Breast (tissue), 4 donors: Measurements from ENCODE around the genes STEAP3 and DBI.

GRCh38 chr2:113886327-113887113, 3.4 kb upstream of the ACTR3 start:
- PRO-cap, 3 experiments, result no peak in any of the 3 experiments
- RRBS, result no CpG with 5 or more reads among the region's 4 CpGs

DNA sequence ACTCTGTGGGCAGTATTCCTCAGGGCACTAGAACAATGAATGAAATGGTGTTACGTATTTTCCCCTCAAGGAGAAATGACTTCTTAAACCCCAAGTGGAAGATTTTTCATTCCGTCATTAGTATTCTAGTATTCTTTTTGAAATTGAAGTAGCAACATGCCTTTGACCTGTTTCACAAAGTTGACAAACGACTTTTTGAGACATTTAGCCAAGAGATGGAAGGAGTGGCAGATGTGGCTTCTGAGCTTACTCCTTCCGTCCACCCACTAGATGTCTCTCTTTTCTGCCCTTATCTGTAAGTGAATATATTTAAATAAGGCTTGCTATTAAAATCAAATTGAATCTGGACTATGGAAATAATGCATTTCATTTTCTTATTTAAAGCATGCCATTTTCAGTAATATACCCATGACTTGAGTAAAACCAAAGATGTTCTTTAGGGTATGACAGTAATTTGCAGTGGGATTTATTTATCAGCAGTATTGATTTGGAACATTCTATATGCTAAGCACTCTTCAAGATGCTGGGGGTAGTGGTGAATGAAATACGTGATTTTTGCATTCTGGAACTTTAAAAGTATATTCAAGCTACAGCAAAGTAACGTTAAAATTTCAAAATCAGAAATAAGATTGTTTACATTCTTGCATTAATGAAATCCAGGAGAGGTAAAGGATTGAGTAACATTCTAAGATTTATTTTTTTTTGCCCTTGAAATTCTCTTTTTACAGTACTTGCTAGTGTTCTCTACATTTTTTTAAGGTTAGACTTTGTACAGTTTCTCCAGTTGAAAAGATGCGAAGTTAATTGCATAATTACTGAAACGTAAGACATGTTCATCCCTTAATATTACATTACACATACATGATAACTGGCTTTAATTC, 74.3 kb downstream of the ACTR3 start:
- PRO-cap, 3 experiments, result no peak in any of the 3 experiments
- RRBS, result no CpG with 5 or more reads among the region's 8 CpGs

DNA sequence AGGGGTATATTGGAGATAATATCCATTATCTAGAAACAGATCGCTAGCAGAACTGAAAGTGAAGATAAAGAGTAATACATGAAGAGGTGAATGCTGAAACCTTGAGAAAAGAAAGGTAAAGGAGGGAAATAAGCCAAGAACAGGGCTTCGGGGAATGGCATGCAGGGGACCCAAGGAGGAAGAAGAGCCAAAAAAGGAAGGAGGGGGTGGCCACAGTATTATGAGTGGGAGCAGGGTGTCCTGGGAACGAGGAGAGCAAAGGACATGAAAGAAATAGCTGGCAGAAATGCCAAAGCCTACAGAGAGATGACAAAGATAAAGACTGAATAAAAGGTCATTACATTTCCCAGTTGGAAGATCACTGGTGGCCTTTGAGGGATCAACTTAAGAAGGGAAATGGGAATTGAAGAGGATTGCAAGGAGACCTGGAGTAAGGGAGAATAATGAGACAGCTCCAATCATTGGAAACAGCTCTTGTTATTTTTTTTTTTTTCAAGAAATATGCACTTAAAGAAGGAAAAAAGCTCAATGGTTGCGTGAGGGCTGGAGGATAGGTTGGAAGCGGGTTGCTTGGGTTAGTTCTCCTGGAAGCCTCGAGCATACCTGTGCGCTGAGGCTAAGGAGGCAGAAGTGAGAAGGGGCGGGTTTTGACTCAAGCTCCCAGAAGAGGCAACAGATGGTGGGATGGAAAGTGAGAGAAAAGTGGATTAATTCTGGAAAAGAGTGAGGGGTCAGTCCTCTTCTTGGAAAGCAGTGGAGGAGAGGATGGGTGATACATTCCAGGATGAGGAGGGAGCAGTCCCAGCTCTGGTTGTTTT, 83.1 kb downstream of the ACTR3 start:
- PRO-cap, 3 experiments, result no peak in any of the 3 experiments
- RRBS, result no CpG with 5 or more reads among the region's 8 CpGs

DNA sequence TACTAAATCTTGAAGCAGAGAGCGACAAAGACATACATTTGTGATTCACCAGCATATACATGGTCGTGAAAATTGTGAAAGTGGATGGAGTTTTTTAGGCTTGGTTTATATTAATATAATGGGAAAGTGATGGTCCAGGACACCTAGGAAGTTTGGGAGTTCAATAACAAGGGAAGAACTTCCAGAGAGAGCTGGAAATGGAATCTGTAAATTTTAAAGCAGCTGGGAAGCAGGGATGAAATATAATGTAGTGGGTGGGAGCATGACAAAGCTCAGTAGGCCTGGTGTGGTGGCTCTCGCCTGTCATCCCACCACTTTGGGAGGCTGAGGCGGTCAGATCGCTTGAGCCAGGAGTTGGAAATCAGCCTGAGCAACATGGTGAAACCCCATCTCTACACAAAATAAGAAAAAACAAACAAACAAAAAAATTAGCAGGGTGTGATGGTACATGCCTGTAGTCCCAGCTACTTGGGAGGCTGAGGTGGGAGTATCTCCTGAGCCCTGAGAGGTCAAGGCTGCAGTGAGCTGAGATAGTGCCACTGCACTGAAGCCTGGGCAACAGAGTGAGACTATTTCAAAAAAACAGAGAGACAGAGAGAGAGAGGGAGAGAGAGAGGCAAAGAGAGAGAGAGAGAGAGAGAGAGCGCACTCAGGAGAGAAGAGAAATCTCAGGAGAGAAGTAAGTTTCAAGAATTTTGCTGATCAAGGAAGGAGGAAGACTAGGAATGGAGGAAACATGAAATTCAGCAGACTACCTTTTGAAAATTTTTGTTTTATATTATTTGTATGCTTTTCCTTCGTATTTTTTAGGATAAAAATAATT, 745.2 kb downstream of the DPP10 start:
- PRO-cap, 3 experiments, result no peak in any of the 3 experiments
- RRBS, result no CpG with 5 or more reads among the region's 7 CpGs

GRCh38 chr2:116135238-116135574, 1679.3 kb upstream of the DDX18 start:
- PRO-cap, 3 experiments, result no peak in any of the 3 experiments
- RRBS, result no CpG with 5 or more reads among the region's 2 CpGs

DNA sequence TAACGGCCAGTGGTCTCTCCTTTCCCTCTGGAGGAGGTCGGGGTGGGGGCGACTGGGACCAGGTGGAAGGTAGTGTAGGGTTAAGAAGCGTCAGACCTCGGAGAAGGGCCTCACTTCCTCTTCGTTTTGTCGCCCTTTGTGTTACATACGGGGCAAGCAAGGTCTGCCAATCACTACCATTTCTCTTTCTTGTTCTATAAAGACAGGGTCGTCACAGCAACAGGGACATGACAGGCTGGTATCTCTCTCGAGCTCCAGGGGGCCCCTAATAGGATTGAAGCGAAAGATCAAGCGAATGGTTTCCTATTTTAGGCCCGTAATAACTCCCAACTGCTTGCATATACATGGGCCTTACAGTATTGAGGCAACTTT, 136.7 kb downstream of the INSIG2 start:
- PRO-cap, 3 experiments, result no peak in any of the 3 experiments
- RRBS, result no CpG with 5 or more reads among the region's 13 CpGs

GRCh38 chr2:118844940-118845392, 2.5 kb downstream of the EN1 start:
- PRO-cap, 3 experiments, result peak in 1 of 3 experiments; most common plus-strand start chr2:118845334 (in 1)
- RRBS, result 9% methylated on average over 13 of the region's 34 CpGs

GRCh38 chr2:118852524-118853120, 5.2 kb upstream of the EN1 start:
- PRO-cap, 3 experiments, result no peak in any of the 3 experiments
- RRBS, result 22% methylated on average over 15 of the region's 33 CpGs

GRCh38 chr2:119223280-119224184, at the start of gene STEAP3:
TSS of gene STEAP3 (plus strand) at chr2:119223834.
- PRO-cap, 3 experiments, result peak in 2 of 3 experiments; most common plus-strand start chr2:119223853 (in 2); most common minus-strand start chr2:119223587 (in 2)
- RRBS, result 6% methylated on average over 38 of the region's 85 CpGs

DNA sequence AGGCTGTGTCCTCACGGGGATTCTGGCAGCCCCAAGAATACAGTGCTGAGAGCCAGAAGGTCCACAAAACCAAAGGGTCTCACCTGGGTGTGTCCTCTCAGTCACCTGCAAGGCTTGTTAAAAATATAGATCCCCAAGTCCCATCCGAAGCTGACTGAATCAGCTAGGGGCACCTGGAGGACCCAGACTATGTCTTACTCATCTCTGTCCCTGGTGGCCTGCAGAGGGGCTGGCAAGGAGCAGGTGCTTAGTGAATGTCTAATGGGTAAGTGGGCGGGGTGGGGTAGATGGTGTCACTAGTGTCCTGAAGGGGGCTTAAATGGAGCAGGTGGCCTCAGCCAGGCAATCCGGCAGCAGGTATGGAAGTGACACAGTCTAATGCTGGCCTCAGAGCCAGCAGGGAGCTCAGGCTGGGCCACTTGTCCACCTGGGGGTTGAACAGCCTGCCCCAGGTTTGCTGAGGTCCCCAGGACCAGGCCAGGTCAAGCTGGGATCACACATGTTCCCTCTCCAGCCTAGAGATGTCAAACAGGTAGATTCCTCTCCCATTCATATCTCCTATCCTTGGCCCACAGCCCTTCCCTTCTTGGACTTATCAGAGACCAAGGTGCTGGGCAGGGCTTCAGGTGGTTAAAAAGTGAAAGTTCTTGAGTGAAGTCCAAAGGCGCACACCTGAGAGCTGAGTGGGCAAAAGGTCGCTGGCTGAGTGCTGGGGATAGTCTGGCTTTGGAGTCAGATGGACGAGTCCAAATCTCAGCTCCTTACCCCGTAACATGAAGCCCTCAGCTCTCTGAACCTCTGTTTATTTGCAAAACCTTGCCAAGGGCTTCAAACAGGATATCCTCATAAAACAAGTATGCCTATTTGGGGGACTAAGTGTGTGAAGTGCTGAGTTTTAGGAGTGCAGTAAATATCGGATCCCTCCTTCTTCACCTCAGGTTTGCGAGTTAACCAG, 1.7 kb downstream of the STEAP3 start:
- PRO-cap, 3 experiments, result no peak in any of the 3 experiments
- RRBS, result no CpG with 5 or more reads among the region's 10 CpGs

- PRO-cap, 3 experiments, result no peak in any of the 3 experiments
- RRBS, result no CpG with 5 or more reads among the region's 11 CpGs
These were observed 28.9 kb downstream of the STEAP3 start for GRCh38 chr2:119252241-119253322.

DNA sequence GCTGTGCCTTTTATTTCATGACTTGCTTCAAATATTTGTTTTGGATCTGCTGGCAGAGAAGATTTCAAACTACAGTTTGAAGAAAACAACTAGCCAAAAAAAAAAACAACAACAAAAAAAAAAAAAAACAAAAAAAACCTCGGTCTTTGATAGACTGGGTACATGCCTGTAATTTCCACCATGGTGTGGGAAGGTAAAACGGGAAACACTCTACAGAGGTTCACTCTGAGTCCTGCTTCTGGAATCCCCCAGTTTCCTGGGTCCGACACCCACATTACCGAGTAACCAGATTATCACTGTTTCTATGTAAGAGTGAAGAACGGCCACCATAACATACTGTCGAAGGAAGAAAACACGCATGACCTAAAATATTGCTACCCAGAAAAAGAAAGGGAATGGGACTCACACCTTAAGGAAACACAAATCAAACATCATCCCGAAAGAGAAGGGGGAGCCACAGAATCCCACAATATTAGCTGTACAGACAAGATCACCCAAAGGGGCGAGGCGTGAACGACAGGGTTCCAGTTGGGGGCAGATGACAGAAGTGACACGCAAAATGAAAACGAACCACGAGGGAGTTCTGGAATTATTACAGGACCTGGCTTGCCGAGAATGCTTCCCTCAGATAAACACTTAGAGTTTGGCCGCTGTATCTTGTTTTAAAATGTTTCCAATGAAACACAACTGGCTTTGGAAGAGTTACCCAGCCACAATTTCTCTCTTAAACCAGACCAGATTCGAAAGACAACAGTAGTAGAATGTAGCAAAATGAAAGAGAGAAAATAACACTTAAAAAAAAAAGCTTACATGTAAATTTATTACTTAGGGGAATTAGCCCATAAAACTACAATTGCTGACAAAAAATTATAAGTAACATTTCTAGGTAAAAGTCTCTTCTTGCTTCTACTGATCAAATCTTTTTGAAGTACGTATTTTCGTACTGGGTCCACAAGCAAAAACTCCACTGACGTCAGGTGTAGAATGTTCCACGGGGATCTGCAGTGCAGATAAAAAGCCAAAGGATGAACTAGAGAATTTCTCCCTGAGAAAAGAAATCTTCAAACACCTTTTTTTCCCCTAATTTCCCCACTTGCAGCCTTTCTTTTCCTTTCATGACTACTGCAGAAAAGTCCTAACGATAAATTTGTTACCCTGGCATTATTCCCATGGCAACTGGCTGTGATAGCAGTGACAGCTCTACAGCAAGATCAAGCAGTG, 60.4 kb downstream of the C2orf76 start:
- PRO-cap, 3 experiments, result no peak in any of the 3 experiments
- RRBS, result no CpG with 5 or more reads among the region's 22 CpGs

GRCh38 chr2:119366907-119367982, at the start of gene DBI:
TSS of gene DBI (plus strand) at chr2:119366977.
- PRO-cap, 3 experiments, result peak in 3 of 3 experiments; most common plus-strand start chr2:119366991 (in 2); most common minus-strand start chr2:119367559 (in 2)
- RRBS, result 2% methylated on average over 20 of the region's 69 CpGs

GRCh38 chr2:119523153-119523772, 1.0 kb downstream of the SCTR start:
- PRO-cap, 3 experiments, result no peak in any of the 3 experiments
- RRBS, result no CpG with 5 or more reads among the region's 17 CpGs

DNA sequence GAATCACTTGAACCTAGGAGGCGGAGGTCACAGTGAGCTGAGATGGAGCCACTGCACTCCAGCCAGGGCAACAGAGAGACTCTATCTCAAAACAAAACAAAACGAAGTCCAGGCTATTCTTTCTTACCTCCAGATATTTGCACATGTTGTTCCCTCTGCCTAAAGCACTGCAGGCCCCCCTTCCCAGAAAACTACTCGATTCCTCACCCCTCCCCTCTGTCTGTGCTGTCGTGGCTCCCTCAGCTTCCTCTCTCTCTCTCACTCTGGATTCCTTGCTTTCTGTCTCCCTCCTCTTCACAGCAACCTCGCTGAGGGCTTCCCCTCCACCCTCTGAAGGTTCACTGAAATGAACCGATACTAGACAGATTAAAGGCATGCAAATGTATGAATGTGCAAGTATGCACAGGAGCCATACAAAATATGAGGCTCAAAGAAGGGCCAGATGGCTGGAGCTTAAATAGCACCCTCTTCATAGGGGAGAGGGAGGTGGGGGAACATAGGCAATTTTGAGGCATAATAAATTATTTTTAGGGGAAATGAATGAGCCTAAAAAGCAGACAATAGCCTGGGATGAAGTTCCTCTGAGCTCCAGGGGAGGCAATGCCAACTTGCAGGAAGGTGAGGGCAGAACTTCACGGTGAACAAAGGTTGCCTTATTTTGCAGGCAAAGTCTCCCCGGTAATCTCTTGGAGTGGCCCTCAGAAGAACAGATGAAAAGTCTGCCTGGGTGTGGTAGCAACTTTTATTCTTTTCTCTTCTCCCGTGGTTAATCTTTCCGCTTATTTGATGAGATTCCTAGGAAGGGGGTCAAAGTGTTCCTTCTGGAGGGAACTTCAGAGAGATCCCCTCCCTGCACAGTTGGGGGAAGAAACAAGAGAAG, 18.7 kb downstream of the TMEM177 start:
- PRO-cap, 3 experiments, result no peak in any of the 3 experiments
- RRBS, result no CpG with 5 or more reads among the region's 10 CpGs

- PRO-cap, 3 experiments, result no peak in any of the 3 experiments
- RRBS, result no CpG with 5 or more reads among the region's 5 CpGs
These were observed 1.7 kb downstream of the EPB41L5 start for GRCh38 chr2:120014461-120015004.

DNA sequence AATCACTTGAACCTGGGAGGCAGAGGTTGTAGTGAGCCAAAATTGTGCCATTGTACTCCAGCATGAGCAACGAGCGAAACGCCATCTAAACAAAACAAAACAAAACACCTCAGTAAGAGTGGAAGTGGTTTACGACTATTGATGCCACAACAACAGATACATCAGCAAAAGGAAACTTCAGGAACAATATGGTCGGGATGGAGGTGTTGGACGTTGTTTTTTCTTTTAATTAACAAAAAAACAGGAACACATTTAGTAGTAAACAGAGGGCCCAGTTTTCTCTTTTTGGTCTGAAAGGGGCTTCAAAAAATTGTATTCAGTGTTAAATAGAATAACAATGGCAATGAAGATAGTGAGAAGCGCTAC, 9.8 kb upstream of the TMEM185B start:
- PRO-cap, 3 experiments, result no peak in any of the 3 experiments
- RRBS, result no CpG with 5 or more reads among the region's 7 CpGs

DNA sequence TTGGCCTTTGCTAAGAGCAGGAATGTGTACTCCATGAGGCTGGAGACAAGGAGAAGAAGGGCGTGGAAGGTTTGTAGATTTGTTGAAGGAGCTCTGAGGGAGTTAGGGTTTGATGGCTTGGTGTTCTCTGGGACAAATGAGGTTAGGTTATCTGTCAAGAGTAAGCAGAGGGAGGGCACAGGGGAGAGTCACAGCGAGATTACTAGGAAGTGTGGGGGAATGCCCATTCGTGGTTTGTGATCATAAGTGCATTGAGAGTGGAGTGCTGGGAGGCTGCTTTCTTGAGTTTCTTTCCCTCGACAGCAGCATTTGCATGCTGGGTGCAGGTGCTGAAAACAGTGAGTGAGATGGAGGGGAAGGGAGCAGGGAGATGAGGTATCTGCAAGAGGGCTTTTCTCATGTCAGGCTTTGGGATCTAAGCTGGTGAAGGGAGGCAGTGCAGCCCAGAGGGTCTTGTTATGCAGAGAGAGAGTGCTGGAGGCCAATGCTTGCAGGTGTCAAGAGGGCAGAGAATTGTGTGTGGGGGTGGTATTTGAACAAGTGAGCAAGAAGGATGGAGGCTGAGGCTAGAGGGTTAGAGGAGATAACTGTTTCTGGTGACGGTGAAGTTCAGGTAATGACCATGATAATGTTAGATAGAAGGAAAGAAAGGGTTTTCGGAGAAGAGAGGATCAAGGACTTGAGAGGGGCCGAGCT, 8.8 kb downstream of the RALB start:
- PRO-cap, 3 experiments, result no peak in any of the 3 experiments
- RRBS, result no CpG with 5 or more reads among the region's 7 CpGs

DNA sequence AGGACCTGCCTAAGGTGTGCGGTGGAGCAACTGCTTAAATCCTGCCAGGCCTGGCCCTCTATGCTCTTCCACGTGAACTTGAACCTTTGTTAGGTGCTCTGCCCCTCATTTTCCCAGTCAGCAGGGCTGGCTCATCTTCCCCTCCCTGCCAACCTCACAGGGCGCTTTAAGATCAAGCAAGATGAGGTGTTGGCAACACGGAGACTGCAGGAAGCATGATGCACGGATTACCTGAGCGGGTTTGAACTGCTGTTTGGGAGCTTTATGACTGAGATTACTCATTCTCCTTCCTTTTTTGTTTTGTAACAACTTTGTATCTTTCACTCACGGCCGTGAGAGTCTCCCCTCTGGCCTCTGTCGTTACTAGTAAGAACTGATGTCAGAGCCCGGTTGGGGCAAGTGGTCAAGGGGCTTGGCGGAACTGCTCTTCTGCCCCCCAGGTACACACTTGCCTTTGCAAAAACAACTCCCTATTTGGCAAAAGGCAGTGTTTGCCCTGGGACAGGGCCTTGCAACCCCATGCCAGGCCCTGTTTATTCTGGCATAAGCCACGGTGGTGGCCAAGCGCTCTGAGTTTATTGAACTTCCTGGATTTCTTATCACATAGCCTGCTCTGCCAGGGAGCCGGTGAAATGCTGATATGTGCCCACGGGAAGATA, 127.7 kb downstream of the INHBB start:
- PRO-cap, 3 experiments, result no peak in any of the 3 experiments
- RRBS, result no CpG with 5 or more reads among the region's 15 CpGs

DNA sequence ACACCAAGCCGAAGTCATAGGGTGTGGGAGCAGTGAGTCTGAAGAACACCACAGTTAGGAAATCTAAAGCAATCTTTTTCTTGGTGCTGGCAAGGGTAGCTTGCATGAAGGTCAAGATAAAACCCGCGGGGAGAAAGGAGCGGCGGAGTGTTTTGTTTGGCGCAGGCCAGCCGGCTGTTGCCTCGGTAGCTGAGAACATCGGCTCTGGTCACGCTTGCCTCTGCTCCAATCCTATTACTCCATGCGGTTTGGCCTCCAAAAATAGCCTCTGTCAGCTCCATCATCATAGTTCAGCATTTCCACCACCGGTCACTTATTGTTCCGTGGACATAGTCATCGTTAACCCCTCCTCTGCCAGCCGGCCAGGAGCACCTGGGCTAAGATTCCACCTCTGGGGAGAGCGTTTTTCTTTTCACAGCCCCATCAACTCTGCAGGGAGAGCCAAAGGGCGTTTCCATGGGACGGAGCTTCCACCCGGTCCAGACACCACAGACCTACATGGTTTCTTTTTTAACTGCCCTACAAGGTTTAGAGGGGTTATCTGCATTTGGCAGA, 169.0 kb upstream of the GLI2 start:
- PRO-cap, 3 experiments, result no peak in any of the 3 experiments
- RRBS, result no CpG with 5 or more reads among the region's 19 CpGs